Vermiform appendix (tissue), 1 donor: ENCODE measurements around the gene NEPRO.

DNA sequence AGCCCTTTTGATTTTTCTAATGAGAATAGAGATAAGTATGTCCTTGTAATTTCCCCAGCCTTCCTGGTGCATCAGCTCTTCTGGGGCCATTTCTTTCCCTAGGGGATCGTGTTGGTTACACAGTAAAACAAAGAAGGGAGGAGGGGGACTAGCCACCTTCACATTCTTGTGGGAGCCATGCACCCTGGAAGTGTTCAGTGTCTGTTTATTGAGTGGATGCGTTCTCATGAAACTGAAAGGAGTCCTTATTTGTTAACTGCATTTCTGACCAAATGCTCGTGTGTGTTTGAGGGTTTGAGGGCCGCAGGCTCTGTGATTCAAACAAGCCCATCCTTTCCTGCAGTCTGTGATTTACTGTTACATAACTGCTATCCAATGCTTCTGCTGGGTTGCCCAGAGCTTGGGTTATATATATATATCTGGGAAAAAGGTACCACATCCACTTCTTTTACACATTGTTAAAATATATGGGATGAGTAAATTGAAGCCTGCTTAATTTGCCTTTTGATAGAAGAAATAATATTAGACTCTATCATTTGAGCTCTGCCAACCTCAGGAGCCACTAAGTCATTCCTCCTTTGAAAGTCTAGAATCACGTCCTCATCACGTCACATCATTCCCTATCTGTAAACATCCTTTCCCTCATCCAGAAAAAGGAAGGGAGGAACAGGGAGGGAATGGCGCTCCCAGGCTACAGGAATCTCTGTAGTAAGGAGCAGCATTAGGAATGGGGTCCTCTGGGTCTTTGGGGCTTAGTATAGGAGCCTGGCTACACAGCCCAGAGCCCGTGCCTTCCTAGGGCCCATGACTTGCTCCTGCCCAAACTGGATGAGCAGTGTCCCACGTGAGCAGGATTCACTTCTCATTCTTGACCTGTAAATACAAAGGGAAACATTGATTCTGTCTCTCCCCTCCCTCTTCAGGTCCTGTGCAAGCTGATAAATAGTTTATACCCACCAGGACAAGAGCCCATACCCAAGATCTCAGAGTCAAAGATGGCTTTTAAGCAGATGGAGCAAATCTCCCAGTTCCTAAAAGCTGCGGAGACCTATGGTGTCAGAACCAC is 1.5 kb downstream of the TAGLN3 start:
- PRO-cap = no peak

DNA sequence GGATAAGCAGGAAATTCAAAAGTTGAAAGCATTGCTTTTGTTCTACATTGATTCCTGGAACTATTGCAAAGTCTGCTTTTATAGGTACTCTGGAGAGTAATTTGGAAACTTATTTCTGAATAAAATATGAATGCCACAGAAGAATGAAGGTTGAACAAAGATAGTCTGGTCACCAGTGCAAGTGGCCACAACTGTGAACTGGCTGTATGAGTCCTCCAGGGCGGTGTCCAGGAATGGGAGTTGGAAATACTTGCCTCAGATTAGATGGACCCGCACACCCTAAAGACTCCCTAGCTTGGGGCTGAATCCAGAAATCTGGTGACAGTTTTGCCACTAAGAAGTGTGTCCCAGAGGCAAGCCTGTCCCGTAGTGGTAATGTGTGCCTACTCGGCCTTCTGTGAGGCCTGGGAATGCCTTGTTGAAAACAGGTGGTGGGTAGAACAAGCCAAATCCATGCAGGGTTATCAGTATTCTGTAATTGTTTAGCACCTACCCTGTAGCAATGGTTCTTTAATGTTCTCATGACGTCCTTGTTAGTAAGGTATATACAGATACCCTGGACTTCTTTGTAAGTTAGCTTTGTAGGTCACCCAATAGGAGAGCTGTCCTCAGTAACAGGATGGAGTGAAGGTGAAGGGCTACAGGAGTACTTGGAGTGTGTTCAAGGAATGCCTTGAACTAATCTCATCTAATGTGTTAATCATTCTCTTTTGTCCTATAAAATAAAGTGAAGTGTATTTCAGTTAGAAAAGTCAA is 1.5 kb downstream of the C3orf52 start:
- PRO-cap = no peak

- PRO-cap = no peak
These were observed 16.2 kb downstream of the GCSAM start for GRCh38 chr3:112116791-112117361.

DNA sequence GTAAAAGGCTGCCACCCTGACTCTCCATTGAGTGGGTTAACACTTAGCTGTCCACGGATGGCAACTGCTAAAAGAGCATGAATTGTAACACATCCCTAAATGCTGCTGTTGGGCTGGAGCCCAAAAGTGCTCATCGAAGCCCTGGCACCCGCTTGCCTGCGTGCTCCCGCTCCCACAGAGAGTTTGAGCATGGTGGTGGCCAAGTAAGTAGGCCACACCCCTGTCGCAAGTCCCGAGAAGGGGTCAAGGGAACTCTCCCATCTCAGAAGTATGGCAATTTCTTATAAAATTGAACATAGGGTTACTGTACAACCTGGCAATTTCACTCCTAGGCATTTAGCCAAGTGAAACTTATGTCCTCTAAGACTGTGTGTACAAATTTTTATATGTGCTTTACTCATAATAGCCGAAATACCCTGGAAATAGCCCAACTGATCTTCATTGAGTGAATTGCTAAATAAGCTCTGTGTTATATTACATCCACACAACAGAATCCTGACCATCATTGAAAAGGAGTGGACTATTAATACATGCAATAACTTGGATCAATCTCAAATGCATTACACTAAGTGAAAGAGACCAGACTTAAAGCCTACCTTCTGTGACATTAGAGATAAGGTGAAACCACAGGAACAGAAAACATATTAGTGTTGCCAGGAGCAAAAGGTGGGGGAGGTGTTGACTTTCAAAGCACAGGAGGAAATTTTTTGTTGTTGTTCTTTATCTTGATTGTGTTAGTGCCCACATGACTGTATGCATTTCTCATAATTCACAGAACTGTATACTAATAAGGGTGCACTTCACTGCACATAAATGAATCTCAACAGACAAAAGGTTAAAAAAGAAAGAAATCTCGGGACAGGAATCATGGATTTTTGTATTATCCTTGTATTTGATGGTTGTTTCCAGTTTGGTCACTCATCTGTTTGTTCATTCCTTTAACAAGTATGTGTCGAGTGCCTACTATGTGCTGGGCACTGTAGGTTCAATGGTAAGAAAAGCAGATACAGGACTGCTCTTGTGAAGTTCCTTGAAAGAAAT is 1.6 kb upstream of the GCSAM start:
- PRO-cap = no peak

DNA sequence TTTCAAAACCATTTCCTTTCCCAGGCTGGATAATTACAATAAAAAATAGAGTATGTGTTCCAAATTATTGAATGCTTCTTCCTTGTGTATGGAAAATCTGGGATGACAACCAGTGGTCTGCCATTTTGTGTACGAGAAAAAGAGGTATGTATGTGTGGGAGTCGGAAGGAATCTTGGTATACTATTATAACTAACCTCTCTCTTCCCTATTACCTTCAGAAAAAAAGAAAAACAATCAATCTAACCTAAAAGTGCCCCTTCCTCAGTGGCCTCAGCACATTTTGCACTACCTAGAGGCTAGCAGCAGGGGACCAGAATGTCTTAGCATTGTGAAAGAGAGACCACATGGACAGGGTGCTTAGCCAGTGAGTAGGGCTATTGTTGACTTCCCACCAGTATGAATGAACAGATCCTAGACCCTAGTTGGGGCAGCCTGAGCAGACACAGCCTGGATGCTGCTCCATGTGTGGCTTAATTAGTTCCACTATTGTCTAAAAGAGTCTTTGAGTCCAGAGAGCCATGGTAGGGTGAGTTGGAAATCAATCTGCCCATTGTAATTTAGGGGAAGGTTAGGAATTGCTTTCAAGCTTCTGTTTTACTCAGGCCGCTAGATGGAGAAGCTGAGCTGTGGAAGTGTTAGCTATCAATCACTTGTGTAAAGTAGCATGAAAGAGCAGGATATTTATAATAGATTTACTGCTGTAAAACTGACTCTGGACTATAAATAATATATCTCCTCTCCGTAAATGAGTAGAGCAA is 3.8 kb upstream of the GCSAM start:
- PRO-cap = no peak

DNA sequence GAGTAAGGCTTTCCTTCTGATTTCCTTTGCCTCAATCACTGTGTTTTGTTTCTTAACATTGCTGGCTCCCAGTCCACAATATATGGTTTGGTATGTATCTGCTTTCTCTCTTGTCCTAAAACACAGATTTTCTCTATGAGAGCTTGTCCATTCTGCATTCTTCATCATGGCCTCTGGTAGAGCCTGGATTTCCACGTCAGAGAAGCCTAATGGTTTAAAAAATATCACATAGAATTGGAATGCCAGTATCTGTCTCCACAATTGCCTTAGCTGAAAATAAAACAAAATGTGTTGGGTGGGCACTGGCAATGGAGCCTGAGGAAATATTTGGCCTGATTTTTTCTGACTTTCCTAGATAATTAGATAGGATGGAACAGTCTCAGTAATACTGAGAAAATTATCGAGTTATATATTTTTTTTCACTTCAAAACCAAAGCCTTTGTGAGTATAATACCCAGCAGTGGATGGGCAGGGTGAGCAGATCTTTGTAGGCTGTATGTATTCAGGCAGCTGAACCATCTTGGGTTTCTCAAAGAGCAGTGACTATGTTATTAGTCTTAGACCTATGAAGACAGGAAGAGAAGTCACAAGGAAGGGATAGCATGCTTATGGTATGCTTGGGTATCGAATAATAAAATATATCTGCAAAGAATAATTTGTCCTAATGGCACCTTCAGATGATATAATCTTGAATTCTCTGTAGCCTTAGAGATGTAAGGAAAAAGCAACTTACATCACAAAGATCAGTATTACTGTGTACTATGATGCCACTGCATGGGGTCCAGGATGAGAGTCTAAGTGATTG is 2.0 kb downstream of the CD200 start:
- PRO-cap = bidirectional peak, plus-strand start at position 284 of the sequence, minus-strand start at position 175 of the sequence; unidirectional peak, minus-strand start at position 498 of the sequence

- PRO-cap = no peak
These were observed 80.0 kb downstream of the BTLA start for GRCh38 chr3:112419166-112419746.

GRCh38 chr3:112424409-112424898 is 74.8 kb downstream of the BTLA start:
- PRO-cap = no peak

GRCh38 chr3:112437630-112437843 is 61.7 kb downstream of the BTLA start:
- PRO-cap = no peak

DNA sequence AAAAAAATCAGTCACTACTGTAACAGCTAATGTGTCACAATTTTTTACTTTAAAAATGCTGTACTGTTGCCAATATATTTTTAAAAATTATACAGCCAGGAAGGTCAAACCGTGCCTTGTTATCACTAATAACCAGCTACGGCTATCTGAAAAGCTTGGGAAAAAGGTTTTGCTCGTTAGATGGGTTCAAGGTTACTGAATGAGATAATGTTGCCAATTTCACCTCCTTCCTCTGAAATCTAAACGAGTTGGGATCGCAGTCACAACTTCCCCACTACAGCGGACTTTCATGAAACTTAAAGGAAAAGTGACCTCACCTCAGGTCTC is 1.1 kb downstream of the ATG3 start:
- PRO-cap = no peak

DNA sequence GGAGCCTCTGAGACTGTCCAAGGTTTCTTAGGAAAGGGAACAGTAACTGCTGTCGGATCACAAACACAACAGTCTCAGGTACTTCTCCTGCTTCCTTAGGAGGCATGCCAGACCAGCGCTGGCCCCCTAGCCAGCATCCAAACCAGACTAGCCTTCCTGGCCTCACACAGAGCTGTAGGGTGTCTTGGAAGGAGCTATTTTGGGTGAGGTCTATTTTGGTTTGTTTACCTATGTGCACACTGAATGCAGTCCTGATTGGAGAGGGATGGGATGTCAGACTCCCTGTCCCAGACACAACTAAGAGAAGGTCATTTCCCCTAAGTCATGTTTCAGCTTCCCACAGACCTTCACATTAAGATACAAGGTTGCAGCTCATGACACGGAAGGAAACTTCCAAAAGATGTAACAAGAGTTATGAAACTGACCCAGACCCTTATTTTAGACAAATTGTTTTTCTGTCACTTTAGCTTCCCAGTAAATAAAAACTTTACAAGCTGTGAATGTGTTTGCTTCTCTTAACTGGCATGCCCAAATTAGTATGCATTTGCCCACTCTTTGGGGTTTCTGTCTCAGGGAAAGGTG is 28.7 kb downstream of the CCDC80 start:
- PRO-cap = no peak

DNA sequence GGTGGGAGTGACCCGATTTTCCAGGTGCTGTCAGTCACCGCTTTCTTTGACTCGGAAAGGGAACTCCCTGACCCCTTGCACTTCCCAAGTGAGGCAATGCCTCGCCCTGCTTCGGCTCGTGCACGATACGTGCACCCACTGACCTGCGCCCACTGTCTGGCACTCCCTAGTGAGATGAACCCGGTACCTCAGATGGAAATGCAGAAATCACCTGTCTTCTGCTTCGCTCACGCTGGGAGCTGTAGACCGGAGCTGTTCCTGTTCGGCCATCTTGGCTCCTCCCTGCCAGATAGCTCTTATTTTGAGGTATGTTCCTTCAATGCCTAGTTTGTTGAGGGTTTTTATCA is 23.9 kb upstream of the CCDC80 start:
- PRO-cap = no peak

GRCh38 chr3:112794508-112795067 is 52.1 kb downstream of the CD200R1L start:
- PRO-cap = no peak

DNA sequence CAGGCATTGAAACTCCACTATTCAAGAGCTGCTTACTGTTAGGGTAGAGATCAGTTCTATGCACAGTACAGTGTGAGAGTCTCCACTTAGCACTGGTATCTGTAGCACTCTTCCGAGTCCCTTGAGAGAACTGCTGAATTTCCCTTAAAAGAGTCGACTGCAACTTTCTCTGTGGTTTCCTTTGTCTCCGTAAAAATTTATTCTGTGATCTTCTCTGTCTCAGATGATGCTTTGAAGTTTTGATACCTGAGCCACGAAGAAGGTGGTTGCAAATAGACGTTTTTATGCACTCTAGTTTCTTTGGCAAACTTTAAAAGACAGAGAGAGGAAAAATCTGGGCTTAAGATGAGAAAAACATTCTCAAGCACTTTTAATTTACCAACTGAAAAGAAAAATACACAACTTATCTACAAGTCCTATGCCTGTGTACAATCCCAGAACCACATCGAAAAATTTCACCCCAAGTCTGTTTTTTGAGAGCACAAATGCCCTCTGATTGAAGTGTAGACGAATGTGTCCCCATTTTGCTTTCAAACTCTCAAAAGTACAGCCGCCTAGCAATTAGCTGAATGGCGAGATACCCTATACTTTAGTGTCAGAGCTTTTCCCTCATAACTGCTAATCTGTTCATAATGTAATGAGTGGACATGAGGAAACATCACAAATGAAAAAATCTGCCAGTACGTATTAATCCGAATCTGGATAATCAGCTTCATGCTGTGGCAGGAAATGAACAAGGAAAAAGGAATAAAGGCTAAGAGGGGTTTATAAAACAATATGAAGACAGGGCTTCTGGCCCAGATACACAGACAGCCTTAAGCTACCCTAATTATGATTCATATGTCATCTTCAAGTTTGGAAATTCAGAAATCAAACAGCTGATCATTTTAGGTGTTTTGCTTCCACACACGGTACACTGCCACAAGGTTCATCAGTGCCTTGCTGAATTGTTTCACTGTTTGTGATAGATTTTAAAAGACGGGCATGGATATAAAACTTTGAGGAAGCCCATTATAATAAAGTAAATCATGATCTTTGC is 13.5 kb downstream of the NEPRO start:
- PRO-cap = no peak

DNA sequence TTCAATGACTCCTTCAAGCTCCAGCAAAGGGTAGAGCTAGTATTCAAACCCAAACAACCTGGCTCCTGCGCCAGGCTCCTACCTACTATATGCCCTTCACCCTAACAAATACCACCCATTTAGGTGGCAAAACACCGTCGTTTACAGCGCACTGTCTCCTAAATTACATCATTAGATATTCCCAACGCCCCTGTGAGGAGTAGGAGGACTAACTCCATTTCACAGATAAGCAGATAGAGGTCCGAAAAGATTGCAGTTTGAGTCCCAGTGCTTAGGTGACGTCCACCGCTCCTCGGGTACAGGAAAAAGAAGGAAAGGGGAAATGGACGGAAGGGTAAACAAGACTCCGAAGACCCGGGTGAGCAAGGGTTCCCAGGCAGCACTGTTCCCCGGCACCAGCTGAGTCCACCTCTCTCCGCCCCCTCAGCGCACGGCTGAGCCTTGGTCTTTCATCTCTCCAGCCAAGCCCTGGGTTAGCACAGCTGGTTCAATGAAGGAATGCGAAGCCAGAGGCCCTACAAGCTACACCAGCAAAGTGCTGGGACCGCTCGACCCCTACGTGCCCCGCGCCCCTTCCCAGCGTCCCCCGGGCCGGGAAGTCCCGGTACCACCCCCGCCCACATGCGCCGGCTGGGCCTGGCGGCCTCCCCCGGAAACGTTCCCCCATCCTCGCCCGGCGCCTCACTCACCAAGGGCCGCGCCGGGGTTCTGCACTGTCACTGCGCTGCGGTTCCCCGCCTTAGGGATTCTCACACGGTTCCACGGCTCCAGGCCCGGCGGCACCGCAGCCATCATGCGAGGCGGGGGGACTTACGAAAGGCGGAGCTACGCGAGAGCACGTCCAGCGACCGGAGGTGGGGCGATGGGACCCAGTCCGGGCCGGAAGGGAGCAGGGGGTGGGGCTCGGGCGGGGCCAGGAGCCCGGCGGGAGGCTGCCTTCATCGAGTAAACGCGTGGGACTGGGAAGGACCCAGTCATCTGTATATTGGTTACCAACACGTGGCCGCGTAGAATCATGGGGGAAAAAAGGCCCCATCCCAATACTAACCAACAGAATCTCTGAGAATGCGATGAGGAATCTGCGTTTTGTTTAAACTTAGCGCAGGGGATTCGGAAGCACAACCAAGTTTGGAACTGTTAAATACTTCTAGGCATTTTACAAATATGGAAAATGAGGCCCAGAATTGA is at the start of gene NEPRO:
TSS of gene NEPRO (minus strand) at position 819 of the 1,188 bp plus-strand sequence.
- PRO-cap = bidirectional peak, plus-strand start at position 691 of the sequence, minus-strand start at position 856 of the sequence

- PRO-cap = no peak
These were observed 36.8 kb downstream of the BOC start for GRCh38 chr3:113248121-113248554.

GRCh38 chr3:113657920-113658469 is 38.4 kb downstream of the USF3 start:
- PRO-cap = no peak

DNA sequence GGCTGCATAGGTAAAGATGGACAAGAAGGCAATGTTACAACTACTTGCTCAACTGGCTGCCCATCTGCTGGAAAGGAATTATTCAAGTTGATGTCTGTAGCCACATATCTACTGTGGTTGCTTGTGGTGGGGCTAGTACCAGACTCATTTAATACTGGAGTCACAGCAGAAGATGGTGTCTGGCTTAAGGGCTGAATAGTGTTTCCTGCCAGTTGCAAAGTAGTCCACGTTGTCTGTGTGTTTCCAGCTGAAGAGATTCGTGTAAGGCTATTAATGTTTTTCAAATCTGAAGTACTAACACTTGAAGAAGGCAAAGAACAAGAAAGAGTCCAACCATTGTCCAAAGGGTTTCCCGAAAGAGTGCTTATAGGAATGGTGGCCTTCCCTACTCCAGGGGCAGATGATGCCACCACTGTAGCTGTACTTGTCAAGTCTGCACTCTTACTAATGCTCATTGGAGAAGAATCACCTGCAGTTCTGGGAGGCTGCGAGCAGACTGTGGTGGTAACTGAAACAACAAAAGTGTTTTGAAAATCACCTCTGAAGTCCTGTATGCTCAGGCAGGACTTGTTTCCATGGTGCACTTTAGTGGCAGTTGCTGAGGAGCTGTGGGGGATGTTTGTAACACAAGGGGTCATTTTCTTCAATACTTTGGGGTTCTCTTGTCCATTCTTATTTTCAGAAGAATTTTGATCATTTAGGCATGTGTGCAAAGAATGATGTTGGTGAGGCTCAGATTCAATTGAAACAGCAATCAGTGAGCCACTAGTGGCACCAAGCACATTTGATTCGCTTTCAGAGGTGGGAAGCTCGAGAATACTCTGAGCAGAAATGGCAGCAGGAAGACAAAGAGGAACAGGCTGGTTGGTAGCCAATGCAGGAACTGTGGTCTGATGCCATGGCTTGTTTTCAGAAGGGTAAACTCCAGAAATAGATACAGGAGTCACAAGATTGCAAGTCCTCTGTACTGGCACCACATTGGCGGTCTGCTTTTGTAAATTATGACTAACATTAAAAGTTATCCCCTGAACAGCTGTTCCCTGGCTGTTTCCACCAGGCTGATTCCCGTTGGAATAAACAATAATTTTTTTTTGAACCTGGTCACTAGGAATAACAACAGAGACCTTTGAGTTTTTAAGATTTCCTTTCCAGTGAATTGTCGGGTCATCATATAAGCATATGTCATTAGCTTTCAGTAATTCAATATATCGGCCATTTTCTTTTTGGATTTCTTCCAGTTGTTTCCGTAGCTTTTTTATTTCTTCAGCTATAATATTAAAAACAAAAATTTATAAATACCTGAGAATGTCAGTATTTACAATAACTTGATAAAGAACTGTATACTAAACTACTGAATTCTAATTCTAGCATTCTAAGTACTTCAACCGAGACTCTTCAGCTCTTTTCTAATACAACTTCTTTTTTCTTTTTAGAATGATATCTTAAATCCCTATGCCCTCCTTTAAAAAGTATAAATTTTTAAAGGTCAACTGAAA is 35.7 kb downstream of the USF3 start:
- PRO-cap = unidirectional peak, minus-strand start at position 885 of the sequence

DNA sequence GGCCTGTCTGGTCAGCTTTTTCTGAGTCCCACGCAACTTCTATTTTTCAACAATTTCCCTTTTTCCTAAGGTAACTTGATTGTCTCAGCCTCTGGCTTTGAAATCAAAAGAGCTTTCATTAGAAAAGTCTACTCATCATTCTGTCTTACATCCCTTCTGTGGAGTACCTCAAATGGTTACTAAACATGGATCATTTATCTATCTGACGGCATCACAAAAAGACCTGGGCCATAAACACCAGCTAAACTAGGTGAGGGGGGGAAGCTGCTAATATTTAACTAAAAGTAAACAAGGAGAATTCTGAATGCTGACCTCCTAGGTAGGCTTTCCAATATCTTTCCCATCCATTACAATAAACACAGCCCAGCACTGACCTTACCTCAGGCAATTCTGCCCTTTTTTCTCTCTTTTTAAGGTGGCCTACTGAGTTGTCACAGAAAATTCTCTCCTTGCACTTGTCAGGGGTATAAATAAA is 33.2 kb downstream of the USF3 start:
- PRO-cap = no peak

DNA sequence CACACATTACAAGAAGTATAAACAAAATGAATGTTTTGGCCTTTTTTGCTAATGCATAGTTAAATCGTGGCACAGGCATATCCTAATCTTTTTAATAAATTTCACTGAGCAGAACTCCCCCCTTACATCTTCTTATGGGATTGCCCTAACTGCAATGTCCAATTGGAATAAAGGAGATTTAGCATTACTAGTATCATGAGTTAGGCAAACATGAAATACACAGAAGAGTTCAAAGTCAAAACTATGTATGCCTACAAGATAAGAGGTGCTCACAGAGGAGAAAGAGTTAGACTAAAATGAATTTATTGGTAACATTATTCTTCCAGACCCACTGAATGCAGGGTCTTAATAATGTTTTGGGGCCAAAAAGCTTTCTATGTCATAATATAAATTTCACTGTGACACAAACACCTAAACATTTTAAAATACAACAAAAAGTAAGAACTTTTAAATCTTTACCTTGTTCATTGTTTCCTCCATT is 32.5 kb downstream of the USF3 start:
- PRO-cap = no peak